ENCODE results near the gene NDUFB1.

DNA sequence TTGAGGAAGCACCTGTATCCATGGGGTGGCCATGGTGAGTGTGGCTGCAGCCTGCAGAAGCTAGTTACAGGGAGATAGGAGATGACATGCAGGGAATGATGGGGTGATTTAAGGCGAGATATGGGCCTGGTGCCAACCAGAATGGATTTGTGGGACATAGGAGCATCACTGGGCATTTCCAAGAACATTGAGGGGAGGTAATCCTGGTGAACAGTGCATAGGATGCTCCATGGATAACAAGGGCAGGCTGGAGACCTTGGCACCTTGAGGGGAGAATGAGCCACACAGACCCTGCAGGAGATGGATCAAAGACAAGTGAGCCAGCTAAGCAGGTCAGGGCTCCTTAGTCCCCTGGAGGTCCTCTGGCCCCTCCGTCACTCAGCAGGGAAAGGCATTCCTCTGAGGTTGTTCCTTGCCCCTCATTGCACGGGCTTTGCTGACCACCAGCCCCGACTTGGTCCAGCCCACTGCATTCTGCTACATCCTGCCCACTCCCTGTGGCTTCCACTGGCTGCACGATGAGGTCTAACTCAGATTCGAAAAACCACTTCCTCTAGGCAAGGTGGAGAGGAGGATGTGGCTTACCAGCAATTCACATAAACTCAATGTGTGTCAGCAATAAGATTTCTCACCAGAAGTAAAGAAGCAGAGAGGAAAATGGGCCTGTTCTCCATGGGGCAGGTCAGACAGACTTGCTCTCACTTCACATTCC lies 15.0 kb downstream of the GPR68 start:
- RRBS, result no CpG with 5 or more reads among the region's 6 CpGs

- RRBS, result no CpG with 5 or more reads among the region's 14 CpGs
Measured at GRCh38 chr14:91241202-91242310, 2.9 kb downstream of the GPR68 start.

GRCh38 chr14:91243456-91244085 lies 933 bp downstream of the GPR68 start:
- RRBS, result no CpG with 5 or more reads among the region's 10 CpGs

DNA sequence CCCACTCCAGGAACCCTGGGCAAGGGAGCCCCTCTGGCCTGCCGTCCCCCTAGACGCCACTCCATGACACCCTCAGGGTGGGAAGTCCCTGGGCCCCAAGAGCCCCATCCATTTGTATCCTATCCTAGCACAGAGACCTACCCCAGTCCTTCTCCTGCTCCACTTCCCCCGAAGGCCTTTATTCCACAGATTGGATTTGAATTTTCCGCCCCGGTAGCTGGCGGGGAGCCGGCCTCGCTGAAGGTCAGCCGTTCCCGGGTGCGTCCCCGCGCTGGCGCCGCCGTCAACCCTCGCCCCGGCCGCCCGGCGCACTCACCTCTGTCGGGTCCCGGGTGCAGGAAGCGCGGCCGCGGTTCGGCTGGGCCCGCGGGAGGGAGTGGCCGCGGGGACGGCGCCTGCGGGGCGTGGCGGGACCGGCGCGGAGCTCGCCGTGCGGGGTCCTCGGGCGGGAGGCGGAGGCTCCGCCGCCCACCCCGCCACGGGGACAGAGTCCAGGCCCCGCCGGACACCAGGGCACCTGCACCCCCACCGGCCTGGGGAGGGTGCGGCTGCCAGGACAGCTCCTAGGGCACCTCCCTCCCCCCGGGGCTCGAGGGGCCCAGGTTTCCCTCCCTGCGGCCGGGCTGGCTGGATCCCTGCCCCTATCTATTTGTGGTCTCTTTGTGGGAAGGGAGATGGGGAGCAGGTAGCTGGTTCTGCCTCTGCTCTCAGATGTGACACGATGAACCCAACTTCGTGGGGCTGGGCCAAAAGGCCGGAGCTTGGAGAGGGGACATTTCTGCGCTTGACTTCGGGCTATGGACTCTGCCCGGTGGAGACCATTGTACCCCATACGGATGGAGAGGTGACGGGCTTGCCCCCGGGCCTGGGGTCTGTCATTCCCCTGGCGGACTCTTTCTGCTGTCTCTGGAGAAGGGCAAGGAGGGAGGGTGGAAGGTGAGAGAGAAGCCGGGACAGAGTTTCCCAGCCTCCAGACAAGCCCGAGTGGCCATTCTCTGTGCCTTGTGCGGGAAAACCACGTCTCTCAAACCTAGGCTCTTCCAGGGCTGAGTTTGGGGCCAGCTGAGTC lies 20.0 kb upstream of the GPR68 start:
- RRBS, result 13% methylated on average over 43 of the region's 72 CpGs

DNA sequence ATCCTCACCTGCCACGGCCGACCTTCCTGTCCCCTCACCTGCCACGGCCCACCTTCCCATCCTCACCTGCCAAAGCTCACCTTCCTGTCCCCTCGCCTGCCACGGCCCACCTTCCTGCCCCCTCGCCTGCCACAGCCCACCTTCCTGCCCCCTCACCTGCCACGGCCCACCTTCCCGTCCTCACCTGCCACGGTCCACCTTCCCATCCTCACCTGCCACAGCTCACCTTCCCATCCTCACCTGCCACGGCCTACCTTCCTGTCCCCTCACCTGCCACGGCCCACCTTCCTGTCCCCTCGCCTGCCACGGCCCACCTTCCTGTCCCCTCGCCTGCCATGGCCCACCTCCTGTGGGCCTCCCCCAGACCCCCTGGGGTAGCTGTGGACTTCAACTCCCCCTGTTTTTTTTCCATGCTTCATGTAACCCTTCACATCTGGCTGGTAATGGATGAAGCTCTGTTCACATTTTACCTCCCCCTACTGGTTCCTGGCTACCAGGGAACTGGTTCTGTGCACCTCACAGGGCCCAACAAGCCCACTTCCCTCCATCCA lies 48.8 kb upstream of the GPR68 start:
- RRBS, result no CpG with 5 or more reads among the region's 14 CpGs

- RRBS, result no CpG with 5 or more reads among the region's 12 CpGs
Measured at GRCh38 chr14:91342265-91342754, 75.3 kb downstream of the CCDC88C start.

- RRBS, result 68% methylated on average over 2 of the region's 8 CpGs
Measured at GRCh38 chr14:91352632-91353038, 65.0 kb downstream of the CCDC88C start.

DNA sequence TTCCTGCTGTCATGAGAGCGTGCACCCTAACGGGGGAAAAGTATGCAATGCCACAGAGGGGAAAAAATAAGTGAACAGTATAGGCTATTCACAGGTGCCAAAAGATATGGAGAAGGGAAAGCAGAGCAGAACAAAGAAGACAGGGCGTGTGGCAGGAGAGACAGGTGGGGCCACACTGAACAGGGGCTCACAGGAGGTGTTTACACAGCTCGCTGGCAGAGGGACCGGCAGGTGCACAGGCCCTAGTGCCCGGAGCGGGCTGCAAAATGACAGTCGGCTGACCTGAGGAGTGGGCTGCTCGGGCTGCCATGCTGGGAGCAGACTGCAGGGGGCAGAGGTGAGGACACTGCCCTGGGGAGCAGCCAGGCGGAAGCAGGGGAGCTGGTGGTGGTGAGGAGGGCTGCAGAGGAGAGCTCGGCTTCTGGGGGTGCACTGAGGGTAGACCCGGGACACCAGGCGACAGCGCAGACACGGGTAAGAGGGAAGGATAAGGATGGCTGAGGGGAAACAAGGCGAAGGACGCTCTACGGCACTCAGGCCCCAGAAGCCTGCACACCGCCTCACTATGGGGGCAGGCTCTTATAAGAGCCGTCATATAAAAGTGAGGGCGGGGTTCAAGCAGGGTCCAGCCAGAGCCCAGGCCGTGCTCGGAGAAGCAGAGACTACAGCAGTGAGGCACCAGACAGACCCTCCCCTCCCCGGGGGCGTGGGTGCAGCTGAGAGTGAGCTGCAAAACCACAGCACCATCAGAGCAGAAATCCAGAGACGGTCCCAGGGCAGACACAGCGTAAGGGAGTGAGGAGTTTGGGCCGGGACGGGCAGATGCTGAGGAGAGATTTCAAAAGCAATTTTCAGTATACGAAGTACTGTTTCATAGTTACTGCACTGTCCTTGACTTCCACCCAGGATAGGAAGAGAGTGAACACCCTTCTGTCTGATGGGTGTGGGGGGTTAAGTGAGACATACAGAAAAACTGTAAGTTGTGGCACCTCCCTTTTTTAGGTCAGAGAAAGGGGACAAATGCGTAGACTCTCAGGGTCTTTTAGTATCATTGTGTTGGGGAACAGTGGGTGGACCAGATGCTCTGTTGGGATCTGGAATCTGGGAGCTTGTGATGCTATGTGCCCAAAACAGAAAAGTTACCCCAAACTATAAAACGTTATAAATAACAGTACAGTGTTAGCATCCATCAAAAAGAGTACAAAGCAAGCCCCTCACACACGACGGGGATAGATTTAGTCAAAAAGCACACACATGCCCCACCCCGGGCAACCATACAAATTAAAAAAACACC lies 62.4 kb downstream of the CCDC88C start:
- RRBS, result no CpG with 5 or more reads among the region's 35 CpGs

- RRBS, result no CpG with 5 or more reads among the region's 13 CpGs
Measured at GRCh38 chr14:91356092-91356911, 61.3 kb downstream of the CCDC88C start.

DNA sequence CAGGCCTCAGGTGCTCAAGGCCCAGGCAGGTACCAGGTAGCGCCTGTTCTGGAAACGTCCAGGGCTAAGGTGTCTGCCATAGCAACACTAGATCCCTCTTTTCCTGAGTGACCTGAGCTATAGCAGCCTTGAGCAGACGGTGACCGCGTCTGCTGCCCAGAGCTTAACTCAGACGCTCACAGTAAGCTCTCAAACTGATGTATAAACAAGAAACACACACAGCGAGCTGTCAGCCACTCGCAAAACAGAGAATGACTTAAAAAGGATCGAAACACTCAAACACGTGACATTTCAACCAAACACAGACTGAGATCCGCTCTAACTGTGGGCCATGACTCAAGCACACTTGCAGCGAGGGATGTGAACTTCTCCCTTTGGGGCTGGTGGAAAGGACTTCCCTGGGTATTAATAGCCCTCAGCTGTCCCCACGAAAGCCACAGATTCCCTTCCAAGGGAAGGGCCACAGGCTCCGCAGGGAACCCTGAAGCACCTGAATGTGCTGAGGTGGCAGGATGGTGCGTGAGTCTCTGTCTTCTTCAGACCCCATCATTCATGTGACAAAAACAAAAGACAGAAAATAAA lies 29.1 kb downstream of the CCDC88C start:
- RRBS, result no CpG with 5 or more reads among the region's 15 CpGs

DNA sequence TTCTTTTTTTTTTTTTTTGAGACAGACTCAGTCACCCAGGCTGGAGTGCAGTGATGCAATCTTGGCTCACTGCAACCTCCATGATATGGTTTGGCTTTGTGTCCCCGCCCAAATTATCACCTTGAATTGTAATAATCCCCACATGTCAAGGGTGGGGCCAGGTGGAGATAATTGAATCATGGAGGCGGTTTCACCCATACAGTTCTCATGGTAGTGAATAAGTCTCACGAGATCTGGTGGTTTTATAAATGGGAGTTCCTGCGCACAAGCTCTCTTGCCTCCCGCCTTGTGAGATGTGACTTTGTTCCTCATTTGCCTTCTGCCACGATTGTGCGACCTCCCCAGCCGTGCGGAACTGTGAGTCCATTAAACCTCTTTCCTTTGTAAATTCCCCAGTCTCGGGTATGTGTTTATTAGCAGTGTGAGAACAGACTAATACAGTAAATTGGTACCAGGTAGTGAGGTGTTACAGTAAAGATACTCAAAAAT lies 8.0 kb upstream of the CCDC88C start:
- RRBS, result no CpG with 5 or more reads among the region's 10 CpGs

DNA sequence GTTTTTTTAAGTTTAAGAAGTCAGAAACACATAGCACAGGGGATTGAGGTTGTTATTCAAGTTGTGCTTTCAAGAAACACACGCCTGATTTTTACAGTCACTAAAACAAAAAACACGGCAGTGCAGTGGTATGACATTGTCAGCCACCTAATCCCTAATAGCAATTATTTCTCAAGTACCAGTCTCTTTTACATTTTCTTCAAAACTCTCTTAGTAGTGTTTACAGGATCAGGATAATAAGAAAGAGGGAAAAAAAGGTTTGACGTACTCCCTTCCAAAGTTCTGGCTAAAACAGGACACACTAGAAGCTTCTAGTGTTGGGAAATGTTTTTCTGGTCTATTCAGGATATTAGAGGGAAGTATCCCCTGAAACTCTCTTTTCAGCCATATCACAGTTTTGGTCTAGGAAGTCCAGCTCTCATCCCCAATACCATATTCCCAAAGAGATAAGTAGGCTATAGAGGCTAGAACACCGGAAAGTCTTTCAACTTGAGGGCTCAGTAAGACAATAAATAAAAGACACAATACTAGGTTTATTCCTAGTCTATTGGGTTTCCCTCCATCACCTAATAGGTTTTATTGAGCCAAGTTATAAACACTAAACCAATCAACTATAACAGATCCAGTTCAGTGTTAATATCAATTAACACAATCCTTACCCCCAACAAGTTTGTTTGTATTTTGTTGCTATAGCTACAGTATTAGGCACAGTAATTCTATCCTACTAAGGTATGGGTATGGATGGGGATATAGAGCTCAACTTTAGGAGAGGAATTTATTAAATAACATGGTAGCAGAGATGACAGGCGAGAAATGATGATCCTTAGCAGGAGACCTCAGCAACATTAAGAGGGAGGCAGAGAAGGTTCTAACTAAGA lies 13.6 kb downstream of the PPP4R3A start:
- RRBS, result no CpG with 5 or more reads among the region's 5 CpGs

- RRBS, result no CpG with 5 or more reads among the region's 4 CpGs
Measured at GRCh38 chr14:91785077-91785461, 53.2 kb upstream of the CATSPERB start.

- RRBS, result no CpG with 5 or more reads among the region's 18 CpGs
Measured at GRCh38 chr14:91873000-91873960, 5.9 kb upstream of the TC2N start.

DNA sequence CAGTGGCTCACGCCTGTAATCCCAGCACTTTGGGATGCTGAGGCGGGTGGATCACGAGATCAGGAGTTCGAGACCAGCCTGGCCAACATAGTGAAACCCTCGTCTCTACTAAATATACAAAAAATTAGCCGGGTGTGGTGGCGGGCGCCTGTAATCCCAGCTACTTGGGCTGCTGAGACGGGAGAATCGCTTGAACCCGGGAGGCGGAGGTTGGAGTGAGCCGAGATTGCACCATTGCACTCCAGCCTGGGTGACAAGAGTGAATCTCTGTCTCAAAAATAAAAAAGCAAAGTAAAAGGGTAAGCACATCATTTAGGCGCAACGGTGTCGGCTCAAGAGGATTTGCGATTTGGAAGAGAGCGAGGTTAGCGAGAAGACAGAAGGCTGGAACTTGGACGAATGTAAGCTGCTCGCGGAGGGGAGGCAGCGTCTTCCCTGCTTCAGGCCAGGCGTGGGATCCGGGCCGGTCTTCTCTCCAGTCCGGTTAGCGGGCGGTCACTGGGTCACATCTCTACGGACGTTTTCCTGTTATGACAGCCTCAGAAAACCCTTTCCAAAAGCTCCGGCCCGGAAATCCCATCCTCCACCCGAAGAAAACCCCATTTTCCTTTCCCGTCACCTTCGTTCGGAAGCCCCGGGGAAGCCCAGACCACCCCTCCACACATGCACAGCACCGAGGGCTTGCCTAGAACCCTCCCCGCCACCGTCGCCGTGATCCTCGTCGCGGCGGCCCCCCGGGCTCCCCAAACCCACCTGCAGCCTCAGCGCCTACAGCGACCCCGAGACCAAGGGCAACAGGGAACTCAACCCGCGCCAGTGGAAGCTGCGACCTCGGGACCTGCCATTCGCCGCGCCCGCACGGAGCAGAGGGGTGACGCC lies at the start of gene NDUFB1:
Gene NDUFB1 (minus strand): TSS at position 818 of the 879 bp plus-strand sequence.
- RRBS, result under 1% methylated on average over 19 of the region's 61 CpGs

GRCh38 chr14:92157546-92158200 lies 35.9 kb downstream of the CPSF2 start:
- RRBS, result no CpG with 5 or more reads among the region's 7 CpGs

DNA sequence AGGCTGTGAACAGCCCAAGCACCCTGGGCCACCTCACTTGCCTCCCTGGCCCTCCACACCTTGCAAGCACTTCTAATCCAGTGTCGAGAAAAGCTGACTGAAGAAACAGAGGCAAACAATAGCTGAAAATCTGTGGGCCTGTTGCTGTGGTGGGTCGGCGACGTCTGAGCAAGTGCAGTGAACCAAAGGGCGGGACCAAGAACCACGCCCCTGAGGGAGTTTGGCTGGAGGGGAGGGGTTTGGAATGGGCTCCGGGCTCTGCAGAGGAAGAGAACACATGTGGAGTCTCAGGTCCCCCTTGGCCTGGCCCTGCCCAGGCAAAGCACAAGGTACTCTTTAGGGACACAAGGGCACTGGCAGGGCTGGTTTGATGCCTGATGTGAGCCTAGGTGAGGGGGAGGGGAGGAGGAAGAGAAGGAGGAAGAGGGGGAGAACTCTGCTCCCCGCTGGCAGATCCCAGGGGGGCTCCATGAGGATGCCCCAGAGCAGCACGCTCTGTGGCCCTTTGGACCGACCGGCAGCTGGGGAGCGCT lies 85.3 kb downstream of the CPSF2 start:
- RRBS, result no CpG with 5 or more reads among the region's 12 CpGs

DNA sequence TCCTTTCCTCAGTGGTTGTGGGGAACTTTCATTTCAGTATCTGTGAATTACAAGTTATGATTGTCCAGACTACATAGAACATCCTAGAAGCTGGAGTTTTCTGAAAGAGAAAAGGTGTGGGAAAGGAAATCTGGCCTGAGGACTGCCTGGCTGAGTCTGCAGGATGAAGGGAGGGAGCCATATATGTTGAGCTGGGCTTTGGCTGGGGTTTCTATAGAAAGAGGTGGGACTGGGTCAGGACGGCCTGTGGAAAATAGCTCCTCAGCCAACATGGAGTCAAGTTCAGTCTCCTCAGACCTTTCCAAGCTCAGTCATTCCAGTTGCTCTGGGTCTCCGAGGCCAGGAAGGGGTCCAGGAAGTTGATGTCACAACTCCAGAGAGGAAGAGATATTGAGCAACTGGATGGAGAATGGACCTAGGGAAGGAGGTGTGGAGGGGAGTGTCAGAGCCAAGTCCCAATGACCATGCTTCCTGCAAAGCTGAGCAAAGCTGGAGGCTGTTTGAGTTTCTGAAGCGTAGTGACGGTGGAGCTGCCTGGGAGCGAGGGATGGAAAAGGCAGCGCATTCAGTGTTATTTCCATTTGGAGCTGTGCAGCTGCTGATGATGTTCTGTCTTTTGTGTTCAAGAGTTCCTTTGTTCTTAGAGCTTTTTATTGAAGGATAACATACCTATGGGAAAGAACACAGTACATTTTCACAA lies 86.0 kb downstream of the SLC24A4 start:
- RRBS, result no CpG with 5 or more reads among the region's 6 CpGs

DNA sequence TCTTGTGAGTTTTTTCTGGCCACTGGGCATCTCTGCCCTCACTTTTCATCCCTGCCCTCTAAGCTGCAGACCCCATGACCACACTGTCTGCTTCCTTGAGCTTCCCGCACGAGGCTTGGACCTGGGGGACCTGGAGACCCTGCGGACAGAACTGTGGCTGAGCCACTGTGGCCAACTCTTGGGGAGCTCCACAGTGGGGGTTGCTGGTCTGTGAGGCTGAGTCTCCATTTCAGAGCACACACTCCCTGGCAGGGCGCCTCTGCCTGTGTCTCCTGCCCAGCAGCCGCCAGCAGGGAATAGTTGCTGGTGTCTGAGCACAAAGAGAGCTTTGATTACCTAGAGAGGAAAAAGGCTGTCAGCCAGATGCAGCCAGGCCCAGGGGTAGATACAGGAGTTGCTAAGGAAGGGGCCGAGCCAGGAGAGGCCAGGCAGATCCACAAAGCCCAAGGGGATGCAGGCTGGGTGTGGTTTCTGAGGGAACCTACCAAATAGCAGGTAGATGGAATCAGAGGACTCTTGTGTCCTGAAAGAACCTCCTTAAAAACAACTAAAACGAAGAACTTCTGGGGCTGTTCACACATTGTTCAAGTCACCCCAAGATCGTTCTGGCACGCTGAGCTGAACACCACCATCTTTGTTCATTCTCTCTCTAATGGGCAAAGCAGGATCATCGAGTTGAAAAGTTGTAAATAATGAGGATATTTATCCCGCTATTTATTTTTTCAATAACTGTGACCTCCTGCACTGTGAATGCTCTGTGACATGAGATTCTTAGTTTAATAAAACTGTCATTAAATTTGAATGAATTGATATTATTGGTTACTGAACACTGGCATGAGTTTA lies 12.8 kb upstream of the RIN3 start:
- RRBS, result no CpG with 5 or more reads among the region's 11 CpGs

DNA sequence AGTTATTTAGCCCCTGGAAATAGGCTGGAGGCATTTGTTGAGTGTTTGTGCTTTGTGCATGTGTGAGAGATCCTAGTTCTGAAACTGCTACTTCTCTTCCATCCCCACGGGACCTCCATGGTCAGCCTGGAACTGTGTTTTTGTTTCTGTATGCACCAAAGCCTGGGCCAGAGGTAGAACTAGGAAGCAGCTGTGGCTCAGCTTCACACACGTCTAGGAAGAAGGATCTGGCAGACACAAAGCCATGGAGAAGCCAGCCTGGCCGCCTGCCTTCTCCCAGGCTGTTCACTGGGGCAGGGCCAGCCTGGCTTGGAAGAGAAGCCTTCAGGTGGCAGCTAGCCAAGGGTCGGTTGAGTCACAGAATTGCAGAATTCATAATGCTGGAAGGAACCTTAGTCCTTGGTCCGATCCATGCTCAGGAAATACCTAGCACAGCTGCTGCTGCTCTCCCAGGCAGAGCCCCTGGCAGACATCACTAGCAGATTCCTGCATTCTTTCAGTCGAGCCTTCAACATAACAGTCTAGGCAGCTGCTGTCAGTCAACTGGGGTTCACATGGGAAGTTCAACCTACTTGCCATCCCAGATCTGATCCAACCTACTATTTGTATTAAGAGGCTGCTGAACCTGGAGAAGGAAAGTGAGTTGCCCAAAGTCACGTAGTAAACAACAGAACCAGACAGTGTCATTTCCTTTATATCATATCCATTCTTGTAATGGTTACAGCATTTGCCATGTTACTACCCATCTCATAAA lies 27.1 kb downstream of the RIN3 start:
- RRBS, result no CpG with 5 or more reads among the region's 7 CpGs

Data from AG09319 (cell line).